Helper T cell (primary cell): Measurements from ENCODE around the genes MERTK and RGPD8.

GRCh38 chr2:108538122-108538737 is 4.0 kb downstream of the LIMS1 start:
- PRO-cap, 2 experiments, result no peak in any of the 2 experiments

- PRO-cap, 2 experiments, result no peak in any of the 2 experiments
Measured at GRCh38 chr2:108605611-108606376, 71.5 kb downstream of the LIMS1 start.

- PRO-cap, 2 experiments, result peak in 2 of 2 experiments; most common plus-strand start chr2:108619094 (in 1); most common minus-strand start chr2:108619075 (in 2)
Measured at GRCh38 chr2:108618918-108619346, 84.7 kb downstream of the LIMS1 start.

- PRO-cap, 2 experiments, result no peak in any of the 2 experiments
Measured at GRCh38 chr2:108634480-108635060, 84.7 kb upstream of the RANBP2 start.

GRCh38 chr2:109171416-109172328 is 42.7 kb downstream of the SH3RF3 start:
- PRO-cap, 2 experiments, result no peak in any of the 2 experiments

DNA sequence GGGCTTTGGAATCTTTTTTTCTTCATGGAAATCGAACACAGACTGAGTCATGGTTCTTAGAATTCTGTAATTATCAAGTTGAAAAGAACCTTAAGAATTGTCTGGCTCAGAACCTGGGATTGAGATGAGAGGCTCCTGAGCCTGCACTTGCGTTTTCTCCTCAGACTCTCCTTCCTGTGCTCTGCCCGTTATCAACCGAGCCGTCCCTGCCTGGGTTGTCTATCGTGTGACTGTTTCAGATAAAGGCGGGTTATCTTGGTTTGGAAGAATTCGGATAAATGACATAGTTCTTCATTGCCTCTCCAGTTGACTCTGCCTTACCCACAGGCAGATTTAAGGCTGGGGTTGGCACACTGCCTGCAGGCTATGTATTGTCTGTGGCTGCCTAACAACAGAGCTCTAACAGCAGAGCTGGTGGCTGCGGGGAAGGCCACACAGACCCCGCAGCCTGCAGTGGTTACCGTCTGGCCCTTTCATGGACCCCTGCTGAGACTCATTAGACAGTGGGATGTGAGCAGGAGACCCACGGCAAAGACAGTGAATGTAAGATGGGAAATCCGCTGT is 44.2 kb downstream of the SH3RF3 start:
- PRO-cap, 2 experiments, result no peak in any of the 2 experiments

DNA sequence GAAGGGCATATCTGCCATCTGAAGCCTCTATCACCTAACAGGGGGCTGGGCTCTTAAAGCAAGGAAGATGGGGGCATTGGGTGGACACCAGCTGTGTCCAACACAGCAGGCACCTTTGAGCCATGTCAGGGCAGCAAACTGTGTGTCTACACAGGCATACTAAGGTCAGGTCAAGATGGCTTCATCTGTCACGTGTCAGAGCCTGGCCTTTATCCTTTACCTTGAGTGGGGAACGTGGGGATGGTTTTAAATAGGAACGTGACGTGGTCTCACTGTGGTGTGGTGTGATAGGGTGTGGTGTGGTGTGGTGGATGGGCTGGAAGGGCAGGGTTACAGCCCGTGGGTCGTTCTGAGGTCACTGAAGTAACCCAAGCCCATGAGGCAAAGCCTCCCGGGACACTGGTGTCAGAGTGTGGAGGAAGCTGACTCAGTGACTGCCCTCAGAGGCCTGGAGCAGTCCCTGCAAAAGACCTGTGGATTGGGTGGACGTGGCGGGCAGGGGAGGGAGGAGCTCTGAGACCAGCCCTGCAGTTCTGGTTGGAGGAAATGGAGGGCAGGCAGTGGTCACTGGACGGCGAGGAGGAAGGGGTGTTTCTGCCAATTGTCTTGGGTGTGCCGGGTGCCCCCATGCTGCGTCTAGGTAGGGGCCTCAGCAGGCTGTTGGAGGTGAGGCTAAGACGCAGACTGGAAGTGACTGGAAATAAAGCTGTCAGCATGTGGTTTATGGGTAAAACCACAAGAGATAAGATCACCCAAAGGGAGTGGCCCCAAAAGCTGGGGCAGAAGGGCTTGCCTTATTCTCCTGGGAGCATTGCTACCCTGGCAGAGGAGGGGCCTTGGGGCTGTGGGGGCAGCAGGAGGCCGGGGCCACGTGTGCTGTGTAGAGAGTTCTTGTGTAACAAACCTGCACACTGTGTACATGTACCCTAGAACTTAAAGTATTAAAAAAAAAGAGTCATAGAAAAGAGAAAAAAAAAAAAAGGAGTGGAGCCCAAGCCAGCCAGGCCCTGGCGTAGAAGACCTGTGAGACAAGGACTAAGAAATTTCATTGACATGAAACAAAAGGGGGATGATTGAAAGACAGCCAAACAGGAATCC is 84.8 kb downstream of the SH3RF3 start:
- PRO-cap, 2 experiments, result peak in 2 of 2 experiments; most common plus-strand start position 811 of the sequence (in 1); most common minus-strand start position 696 of the sequence (in 2)

DNA sequence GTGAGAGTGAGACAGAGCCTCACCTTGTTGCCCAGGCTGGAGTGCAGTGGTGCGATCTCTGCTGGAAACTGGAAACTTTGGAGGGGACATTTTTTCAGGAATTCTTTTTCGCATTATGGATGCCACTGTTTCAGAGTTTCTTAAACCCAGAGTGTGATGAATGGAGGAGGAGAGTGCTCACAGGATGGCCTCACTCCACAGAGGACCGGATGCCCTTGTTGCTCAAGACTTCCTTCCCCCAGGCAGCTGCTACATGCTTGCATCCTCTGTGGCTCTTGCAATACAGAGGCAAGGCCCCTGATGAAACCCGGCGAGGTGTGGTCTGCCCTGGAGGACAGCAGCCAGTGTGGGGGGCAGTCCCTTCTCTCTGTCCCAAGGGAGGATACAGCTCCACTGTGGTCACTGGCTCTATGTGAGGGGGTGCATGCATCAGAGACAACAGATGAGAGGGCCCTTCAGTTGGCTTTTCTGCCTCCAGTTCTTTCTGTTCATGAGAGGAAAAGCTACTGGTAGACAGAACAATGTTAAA is 109.6 kb downstream of the SH3RF3 start:
- PRO-cap, 2 experiments, result no peak in any of the 2 experiments

- PRO-cap, 2 experiments, result no peak in any of the 2 experiments
Measured at GRCh38 chr2:109259003-109259202, 129.9 kb downstream of the SH3RF3 start.

DNA sequence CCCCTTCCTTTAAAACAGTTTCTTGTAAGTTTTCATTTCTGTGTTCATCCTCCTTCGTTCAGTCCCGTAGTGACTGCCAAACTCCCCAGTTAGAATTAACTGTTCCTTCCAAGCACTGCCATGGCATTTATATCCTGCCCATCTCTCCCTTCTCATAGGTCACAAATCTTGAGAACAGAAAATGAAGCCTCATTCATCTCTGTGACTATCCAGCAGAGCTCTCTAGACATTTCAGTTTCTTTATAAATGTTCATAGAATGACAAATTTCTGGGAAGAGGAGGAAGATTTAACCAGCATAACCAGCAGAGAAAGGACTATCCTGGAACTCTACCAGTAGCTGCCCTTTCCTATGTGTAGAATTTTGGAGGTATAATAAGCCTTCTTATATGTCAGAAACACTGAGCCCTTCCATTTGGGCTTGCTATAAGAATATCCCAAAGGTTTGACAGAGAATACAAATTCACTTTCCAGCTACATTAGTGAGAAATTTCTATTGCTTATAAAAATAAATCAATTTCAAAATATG is 57.9 kb downstream of the SEPTIN10 start:
- PRO-cap, 2 experiments, result no peak in any of the 2 experiments

DNA sequence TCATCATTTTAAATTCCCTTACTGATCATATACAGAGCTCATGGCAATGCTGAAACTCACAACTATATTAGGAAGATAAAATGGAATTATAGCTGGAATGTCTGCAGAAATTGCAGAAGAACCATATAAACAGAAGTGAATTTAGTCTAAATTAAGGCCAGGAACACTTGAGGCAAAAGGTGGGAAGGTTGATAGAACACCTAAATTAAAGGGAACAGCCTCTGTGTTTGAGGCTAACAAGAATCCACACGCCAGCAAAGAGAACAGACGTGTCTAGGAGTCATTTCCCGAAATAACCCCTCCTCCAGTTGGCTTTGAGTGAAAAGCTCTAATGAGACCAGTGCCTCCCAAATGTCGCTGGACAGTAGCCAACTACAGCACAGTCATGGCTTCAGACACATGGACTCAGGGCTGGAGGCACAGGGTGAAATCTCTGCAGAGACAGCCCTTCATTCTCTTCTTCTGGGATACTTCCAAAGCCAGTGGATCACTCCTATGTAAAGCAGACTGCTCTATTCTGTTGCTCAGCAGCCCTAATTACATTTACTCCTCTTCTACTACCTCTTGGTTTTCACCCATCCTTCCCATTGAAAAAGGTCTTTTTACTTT is 49.5 kb downstream of the SOWAHC start:
- PRO-cap, 2 experiments, result no peak in any of the 2 experiments

- PRO-cap, 2 experiments, result no peak in any of the 2 experiments
Measured at GRCh38 chr2:111117483-111118575, 2.9 kb upstream of the BCL2L11 start.

DNA sequence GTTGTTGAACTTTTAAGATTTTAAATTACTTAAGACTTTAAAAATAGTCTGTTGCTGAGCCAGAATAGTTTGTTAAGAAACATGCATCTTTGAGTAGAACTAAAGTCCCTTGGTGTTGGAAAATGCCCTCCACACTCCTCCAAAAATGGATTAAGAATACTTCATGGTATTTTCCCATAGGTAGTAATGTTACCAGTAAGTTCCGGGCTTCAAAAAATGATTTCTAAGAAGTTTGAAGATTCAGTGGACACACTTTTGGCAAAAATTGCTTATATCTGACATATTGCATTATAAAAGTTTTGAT is 24.8 kb downstream of the BCL2L11 start:
- PRO-cap, 2 experiments, result no peak in any of the 2 experiments

- PRO-cap, 2 experiments, result no peak in any of the 2 experiments
Measured at GRCh38 chr2:111662934-111663406, 221.0 kb downstream of the ANAPC1 start.

GRCh38 chr2:111704349-111704782 is 179.6 kb downstream of the ANAPC1 start:
- PRO-cap, 2 experiments, result no peak in any of the 2 experiments

DNA sequence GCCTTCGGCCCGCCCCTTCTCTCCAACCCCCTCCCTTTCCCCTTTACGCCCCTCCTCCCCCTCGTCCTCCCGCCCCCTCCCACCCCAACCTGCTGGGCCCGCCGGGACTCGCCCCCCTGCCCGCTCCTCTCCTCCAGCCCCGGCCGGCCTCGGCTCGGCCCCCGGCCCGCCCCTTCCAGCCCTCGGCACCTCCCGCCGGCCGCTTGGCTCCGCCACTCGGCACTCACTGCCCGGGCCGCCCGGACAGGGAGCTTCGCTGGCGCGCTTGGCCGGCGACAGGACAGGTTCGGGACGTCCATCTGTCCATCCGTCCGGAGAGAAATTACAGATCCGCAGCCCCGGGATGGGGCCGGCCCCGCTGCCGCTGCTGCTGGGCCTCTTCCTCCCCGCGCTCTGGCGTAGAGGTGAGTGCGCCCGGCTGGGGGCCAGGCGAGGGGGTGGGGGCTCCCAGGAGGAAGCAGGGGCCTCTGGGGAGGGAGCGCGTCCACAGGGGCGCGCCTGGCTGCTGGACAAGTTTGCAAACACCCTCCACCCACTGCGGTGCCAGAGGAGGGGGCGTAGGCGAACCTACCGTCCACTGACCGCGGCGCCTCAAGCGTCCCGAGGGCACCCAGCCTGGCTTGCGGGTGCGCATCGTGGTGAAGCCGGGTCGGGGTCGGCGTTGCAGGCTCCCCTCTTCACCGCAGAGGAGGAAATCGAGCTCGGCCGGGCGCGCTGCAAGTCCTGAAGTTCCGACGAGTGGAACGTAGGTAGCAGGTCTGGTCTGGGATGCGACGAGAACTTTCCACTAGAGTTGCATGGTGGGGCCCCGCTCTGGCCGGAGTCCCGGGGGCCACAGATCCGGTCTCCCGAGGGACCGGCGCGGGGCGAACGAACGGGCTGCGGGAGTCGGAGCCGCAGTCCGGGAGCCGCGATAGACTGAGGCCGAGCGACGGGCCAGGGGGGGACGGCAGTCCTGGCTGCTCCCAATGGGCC is at the start of gene MERTK:
Gene MERTK (plus strand): TSS at position 215 of the 975 bp plus-strand sequence.
- PRO-cap, 2 experiments, result peak in 1 of 2 experiments; most common plus-strand start position 215 of the sequence (in 1); most common minus-strand start position 395 of the sequence (in 1)

GRCh38 chr2:112220767-112222025 is 33.6 kb downstream of the ZC3H8 start:
- PRO-cap, 2 experiments, result no peak in any of the 2 experiments

DNA sequence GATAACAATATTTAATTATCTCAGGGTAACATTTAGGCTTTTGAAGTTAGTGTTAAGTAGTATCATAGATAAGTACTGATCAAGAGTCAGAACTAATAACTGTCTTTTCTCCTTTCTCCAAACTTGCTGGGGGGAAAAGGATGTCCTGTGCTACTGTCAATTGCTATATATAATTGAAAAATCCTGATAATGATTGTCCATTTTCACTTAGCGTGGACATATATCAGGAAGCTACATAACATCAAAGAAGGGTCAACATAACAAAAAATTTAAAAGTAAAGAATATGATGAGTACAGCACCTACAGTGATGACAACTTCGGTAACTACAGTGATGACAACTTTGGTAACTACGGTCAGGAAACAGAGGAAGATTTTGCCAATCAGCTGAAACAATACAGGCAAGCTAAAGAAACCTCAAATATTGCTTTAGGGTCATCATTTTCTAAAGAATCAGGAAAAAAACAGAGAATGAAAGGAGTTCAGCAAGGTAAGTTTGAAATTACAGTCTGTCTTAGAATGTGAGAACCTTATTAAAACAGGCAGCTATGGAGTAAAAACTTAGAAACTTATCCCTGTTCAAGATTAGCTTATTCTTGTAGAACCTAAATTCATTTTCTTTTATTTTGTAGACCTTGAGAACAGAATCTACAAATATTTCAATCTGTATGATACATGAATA is 34.4 kb downstream of the ZC3H6 start:
- PRO-cap, 2 experiments, result no peak in any of the 2 experiments

- PRO-cap, 2 experiments, result no peak in any of the 2 experiments
Measured at GRCh38 chr2:112433049-112433835, at the start of gene RGPD8. TSS of gene RGPD8 (minus strand) at chr2:112433645.

DNA sequence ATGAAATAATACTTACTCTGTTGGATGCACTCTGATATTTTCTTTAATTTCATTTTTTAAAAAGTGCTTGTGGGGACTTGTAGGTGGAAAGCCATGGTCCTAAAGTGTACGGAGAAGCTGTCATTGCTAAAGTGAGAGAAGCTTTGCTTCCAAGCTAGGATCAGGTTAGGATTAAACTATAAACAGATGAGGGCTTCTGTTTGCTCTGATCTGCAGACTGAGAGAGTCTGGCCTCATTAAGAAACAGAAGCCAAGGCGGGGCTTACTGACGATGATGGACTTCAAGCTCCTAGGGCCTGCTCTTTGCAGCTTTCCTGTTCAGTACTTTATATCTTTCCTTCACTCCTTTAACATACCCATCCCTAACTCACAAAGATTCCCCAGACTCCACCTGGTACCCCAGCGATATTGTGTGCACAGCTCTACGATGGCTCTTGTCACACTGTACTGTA is 14.2 kb upstream of the SLC20A1 start:
- PRO-cap, 2 experiments, result no peak in any of the 2 experiments